Measurements from ENCODE around the genes CACNB3, KMT2D and NCKAP5L.

DNA sequence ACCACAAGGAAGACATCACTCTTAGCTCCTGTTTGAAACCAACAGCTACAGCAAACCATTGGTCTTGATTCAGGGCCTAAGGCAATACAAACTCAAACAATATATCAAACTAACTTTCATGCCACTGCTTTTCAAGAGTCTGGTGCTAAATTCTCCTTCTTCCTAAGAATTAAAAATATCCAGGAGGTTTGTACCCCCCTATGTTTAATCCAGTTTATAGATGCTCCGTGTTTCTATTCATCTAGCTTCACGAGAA is 25.4 kb downstream of the KANSL2 start:
- RAMPAGE, long total RNA = no peak
- RRBS = no CpG with 5 or more reads among the region's 2 CpGs

GRCh38 chr12:48678891-48679421 is 3.1 kb downstream of the KANSL2 start:
- RAMPAGE, long total RNA = no peak
- RRBS = no CpG with 5 or more reads among the region's 1 CpG

DNA sequence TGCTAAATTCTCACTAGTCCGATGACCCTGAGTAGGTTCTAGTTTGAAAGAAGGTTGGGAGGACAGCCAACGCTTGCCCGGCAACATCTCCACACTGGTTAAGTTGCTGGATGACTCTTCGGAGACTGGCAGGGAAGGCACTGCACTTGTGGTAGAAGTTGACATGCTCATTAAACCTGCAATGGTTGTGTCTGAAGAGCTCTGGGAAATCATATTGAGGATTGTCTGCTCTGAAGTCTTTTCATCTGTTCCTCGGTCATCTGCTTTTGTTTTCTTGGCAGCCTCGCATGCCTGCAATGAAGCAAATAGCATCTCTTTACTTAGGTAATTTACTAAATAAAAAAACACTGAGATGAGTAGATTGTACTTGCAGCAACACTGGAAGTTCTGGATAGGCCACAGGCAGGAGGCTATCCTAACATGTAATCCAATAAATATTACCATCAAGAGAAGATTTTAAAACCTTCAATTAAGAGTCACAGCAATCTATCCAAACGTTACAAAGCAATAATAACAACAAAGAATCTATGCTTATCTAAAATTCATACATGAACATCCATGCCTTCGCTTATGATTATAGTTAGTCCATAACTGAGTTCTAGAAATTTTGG is 12.2 kb upstream of the KANSL2 start:
- RAMPAGE, long total RNA = no peak
- RRBS = no CpG with 5 or more reads among the region's 8 CpGs

DNA sequence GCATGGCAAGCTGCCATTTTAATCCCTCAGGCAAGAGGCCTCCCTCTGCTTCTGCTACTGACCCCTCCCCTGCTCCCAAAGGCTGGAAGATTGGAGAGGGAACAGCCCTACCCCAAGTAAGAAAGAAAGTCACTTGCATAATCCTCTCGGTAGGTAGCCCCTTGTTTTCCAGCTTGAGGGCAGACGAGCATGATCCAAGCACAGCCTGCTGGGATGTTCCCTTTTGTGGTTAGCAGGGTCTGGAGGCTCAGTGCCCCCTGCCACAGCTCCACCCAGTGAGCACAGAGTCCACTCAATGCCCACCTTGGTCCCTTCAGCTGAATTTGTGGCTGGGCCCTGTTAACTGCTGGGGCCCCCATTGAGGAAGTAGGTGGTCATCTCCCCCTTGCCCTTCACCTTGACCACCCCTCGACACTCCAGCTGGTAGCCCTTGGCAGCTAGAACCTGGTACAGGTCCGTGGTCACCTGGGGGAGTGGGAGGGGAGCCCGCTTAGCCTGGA is 20.6 kb downstream of the ADCY6 start:
- RAMPAGE, long total RNA = no peak
- RRBS = no CpG with 5 or more reads among the region's 5 CpGs

- RAMPAGE, long total RNA = start-site peak on the minus strand at chr12:48818575-48818615, 13 and 40 reads in 2 replicates
- RRBS = 3% methylated on average over 30 of the region's 105 CpGs
These were observed at the start of gene CACNB3 for GRCh38 chr12:48817894-48819144. CACNB3 (plus strand) TSS chr12:48818496.

GRCh38 chr12:48823992-48824498 is 5.7 kb downstream of the CACNB3 start:
- RAMPAGE, long total RNA = no peak
- RRBS = no CpG with 5 or more reads among the region's 14 CpGs

- RAMPAGE, long total RNA = no peak
- RRBS = 2% methylated on average over 22 of the region's 54 CpGs
These were observed at the start of gene KMT2D for GRCh38 chr12:49060407-49060981. KMT2D (minus strand) TSS chr12:49060794.

DNA sequence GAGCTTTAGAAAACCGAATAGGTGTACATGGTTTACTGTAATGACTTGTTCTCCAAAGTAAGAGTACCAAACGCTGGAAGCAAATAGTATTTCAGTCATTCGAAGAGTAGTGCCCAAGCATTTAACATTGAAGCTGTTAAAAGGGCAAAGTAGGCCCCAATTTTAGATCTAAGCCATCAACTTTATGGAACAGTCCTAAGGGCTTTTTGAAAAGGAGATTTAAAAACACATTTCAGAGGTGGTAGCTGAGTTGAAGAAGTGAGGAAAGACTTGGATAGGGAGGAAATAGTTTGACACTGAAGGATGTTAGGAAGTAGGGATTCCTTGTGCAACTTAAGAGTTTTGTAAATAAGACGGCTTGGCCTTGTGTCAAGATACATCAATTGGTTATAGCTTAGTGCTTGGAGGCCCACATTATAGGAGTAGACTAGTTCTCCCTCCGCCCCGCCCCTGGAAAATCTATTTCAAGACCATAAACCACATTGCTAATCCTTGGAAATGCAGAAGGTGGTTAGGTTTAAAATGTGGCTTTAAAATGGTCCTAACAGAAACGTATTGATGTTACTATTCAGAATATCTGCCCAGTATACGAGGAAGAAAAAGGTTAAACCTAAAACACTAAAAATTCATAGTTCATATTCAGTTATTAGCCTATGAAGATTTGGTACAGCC is 844 bp upstream of the TUBA1B start:
- RAMPAGE, long total RNA = no peak
- RRBS = no CpG with 5 or more reads among the region's 8 CpGs

DNA sequence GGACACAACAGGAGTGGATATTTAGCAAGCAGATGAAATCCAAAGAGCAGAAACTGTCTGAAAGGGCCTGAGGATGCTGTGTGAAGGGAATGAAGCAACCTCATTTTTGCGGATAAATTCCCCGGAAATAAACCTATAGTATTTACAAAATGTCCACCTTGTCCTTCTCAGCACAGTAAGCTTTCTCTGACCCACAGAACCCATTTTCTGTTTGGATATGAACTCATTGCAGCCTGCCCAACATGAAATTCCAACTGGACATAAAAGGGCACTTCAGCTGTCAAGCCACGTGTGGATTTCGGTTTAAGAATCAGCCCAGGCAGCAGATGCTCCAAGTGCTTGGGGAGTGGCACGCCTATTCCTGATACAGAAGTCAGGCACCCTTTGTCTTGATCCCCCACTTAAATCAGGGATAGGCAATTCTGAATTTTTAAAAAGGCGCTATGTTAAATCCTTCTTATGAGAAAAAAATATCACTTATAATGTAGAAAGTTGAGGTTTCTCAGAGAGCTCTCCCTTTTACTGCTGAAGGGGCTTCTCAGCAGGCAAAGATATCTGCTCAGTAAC is 32.7 kb upstream of the TUBA1C start:
- RAMPAGE, long total RNA = no peak
- RRBS = no CpG with 5 or more reads among the region's 6 CpGs

GRCh38 chr12:49621917-49622343 is 1.4 kb upstream of the PRPF40B start:
- RAMPAGE, long total RNA = no peak
- RRBS = 4% methylated on average over 5 of the region's 25 CpGs

GRCh38 chr12:49707677-49707985 is 426 bp upstream of the FMNL3 start:
- RAMPAGE, long total RNA = no peak
- RRBS = 4% methylated on average over 12 of the region's 19 CpGs

DNA sequence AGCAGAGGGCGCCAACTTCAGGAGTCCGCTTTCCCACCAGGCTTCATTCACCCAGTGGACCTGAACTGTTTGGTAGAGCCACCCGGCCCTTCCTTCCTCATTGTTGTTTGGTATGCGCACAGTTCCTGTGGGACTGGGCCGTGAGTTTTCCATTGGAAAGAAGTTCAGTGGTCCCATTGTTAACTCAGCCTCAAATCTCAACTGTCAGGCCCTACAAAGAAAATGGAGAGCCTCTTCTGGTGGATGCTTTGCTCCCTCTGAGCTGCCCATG is 21.8 kb downstream of the TMBIM6 start:
- RAMPAGE, long total RNA = no peak
- RRBS = no CpG with 5 or more reads among the region's 5 CpGs

GRCh38 chr12:49795610-49796105 is 32.6 kb downstream of the NCKAP5L start:
- RAMPAGE, long total RNA = no peak
- RRBS = no CpG with 5 or more reads among the region's 14 CpGs

GRCh38 chr12:49810966-49811569 is 17.1 kb downstream of the NCKAP5L start:
- RAMPAGE, long total RNA = no peak
- RRBS = no CpG with 5 or more reads among the region's 9 CpGs

DNA sequence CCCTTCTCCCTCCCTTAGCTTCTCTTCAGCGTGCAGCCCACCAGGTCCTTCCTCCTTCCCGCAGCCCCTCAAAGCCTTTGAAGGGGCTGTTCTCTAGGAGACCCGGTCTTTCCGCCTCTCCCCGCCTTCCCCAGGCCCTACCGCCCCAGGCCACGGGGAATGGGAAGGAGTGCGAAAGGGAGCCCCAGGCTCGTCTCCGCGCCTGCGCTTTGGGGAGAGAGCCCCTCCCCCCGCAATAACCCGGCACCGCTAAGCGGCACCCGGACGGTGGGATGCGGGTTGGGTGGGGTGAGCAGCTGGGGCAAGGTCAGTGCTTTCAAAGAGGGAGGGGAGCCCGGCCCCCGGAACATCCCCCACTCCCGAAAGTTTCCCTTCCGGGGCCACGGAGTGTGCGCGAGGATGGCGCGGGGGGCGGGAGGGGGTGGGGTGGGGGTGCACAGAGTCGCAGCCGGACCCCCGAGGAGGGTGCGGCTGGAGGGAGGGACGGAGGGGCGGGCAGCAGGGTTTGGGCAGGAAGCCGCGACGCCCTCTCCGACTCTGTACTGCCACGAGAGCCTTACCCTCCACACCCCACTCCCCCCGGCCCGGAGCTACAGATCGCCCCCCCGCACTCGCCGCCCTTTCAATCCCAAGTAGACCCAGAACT is 417 bp downstream of the NCKAP5L start:
- RAMPAGE, long total RNA = no peak
- RRBS = 1% methylated on average over 11 of the region's 46 CpGs

GRCh38 chr12:49828319-49828895 is at the start of gene NCKAP5L:
NCKAP5L (minus strand) TSS chr12:49828413.
- RAMPAGE, long total RNA = start-site peak on the minus strand at chr12:49828393-49828465, 157 and 125 reads in 2 replicates
- RRBS = 2% methylated on average over 18 of the region's 41 CpGs

DNA sequence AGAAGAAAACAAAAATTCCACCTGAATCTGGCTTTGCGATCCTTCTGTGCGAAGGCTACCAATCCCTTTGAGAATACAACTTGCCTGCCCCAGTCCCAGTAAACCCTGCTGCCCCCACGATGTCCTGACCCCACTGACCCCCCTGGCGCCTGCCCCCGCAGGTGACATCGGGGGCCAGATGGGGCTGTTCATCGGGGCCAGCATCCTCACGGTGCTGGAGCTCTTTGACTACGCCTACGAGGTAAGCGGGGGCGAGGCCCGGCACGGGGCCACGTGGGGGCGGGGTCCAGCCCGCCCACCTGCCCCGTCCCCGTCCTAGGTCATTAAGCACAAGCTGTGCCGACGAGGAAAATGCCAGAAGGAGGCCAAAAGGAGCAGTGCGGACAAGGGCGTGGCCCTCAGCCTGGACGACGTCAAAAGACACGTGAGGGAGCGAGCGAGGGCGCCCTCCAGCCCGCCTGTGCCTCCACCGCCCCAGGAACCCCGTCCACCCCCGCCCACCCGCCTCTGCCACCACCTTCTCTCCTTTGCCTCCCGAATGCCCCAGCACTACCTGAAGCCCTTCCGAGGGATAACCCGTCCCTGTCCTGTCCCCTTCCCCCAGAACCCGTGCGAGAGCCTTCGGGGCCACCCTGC is 4.1 kb upstream of the SMARCD1 start:
- RAMPAGE, long total RNA = no peak
- RRBS = no CpG with 5 or more reads among the region's 40 CpGs

GRCh38 chr12:50110658-50111382 is 1.2 kb upstream of the COX14 start:
- RAMPAGE, long total RNA = no peak
- RRBS = no CpG with 5 or more reads among the region's 13 CpGs

GRCh38 chr12:50188286-50188881 is 21.2 kb upstream of the CERS5 start:
- RAMPAGE, long total RNA = no peak
- RRBS = no CpG with 5 or more reads among the region's 5 CpGs

GRCh38 chr12:50221870-50223033 is 55.1 kb upstream of the CERS5 start:
- RAMPAGE, long total RNA = start-site peak on the minus strand at chr12:50222611-50222666, 273 and 103 reads in 2 replicates
- RRBS = no CpG with 5 or more reads among the region's 13 CpGs

Data from cardiac muscle cell (in vitro differentiated cells and primary cell).